Skin of body (tissue), 2 donors: ENCODE data around the gene ACVR2B.

DNA sequence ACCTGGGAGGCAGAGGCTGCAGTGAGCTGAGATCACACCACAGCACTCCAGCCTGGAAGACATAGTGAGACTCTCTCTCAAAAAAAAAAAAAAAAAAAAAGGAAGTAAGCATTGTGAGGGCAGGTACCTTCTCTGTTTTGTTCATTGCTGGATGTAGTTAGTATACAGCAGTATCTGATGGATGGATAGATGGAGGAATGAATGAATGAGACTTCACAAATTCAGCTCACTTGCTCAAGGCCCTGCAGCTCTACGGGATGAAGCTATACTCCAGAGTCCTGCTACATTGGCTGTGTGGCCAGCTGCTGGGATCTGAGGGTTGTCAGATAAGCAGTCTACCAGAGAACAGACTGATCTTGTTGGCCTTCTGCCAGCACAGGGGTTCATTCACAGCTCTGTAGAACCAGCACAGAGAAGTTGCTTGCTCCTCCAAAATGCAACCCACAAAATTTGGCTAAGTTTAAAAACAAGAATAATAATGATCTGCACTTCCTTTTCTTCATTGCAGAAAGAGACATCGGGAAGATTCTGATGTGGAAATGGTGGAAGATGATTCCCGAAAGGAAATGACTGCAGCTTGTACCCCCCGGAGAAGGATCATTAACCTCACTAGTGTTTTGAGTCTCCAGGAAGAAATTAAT is 35.1 kb downstream of the MLH1 start:
- RAMPAGE, long total RNA = no peak

DNA sequence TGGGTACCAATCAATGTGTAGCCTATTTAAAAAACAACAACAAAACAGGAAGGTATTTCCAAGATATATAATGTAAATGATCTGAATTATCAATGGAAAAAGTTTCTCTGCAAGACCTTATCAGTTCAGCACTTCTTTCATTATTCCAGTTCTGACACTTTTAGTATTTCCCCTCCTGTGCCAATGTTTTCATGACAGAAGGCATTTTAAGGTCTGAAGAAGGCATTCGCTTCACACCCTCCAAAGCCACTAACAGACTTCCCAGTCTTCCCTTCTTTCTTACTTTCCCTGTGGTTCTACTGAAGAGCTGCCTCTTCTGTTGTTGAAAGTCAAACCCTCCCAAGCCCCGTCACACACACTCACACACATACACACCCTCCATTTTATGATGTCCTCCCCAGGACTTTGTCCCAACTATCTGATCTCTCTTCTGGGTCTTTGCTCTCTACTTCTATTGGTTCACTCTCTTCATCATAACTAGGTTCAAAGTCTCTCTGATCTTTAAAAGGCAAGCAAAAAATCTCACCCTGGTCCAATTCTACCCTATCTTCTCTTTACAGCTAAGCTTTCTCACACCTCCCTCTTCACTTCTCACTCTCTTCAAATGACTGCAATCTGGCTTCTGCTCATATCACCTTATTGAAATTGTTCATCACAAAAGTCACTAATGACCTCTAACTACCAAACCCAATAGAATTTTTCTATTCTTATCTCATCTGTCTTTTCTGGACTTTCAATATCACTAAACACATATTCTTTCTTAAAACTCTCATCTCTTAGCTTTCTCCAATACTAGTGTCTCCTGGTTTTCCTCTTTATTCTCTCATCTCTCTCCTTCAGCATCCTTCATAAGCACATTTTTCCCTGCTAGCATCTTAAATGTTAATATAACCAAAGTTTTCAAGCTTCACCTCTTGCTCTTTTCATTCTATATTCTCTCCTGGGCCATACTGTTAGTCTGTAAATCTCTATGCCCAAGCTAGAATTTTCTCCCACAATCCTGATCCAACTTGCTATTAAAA is 34.8 kb downstream of the LRRFIP2 start:
- RAMPAGE, long total RNA = no peak

GRCh38 chr3:37344568-37344901 is 101.5 kb downstream of the GOLGA4 start:
- RAMPAGE, long total RNA = no peak

GRCh38 chr3:37417247-37417609 is 34.7 kb upstream of the ITGA9 start:
- RAMPAGE, long total RNA = no peak

- RAMPAGE, long total RNA = no peak
Observed at GRCh38 chr3:37601523-37602384, 149.8 kb downstream of the ITGA9 start.

GRCh38 chr3:37667396-37667803 is 194.3 kb upstream of the CTDSPL start:
- RAMPAGE, long total RNA = no peak

DNA sequence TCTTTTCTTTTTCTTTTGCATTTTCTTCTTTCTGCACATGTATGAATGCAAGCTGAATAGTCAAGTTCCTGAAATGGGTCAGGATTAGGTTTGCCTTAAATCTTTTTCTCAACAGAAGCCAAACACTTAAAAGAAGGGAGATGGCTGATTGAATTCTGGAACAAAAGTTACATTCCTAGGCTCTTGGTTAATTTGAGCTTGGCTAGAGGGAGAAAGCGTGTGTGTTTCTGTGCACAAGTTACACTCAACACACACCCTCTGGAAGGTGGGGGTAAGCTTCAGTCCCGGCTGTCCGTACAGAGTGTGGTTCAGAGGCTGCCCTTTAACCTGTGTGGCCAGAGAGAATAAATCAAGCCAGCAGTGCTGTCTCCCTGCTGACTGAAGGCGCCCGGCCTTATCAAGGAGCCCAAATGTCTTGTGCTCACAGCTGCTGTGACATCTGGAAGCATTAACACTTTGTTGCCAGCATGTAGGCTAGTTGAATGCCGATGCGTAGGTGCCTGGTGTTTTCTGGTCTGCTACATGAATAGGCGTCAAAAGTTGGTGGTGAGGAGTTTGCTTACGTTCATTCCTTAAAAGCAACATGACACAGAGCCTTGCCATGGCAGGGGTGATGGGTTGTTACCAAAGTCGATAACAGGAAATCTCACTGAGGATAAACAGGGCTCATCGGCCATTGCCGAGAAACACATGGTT is 96.1 kb upstream of the CTDSPL start:
- RAMPAGE, long total RNA = no peak

GRCh38 chr3:37926673-37927180 is 63.9 kb upstream of the VILL start:
- RAMPAGE, long total RNA = no peak

DNA sequence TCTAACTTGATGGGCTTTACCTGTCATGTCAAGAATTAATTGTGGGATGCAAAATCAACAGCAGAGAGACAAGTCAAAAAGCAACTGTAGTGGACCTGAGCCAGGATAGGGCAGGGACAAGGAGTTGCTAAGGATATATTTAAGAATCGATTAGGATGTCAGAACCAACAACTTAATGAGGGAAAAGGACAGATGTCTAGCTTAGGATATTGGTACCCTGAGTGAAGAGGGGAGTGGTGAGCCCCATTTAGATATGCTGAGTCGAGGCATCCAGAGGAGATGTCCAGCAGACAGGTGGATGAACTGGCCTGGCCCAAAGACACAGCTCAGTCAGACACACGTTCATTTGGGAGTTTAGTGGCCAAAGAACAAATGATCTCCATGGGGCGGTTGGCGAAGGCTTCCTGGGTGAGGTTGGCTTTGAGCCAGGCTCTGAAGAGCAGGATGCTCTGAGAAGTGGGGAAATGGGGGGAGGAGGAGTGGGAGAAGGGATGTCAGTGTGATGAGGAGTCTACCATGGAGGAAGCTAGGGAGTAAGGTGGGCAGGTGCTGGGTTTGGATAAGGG is 47.6 kb upstream of the VILL start:
- RAMPAGE, long total RNA = no peak

GRCh38 chr3:38038273-38039021 is 561 bp upstream of the DLEC1 start:
- RAMPAGE, long total RNA = no peak

GRCh38 chr3:38039848-38040499 is 966 bp downstream of the DLEC1 start:
- RAMPAGE, long total RNA = no peak

- RAMPAGE, long total RNA = no peak
Observed at GRCh38 chr3:38221173-38221853, 44.3 kb upstream of the SLC22A13 start.

DNA sequence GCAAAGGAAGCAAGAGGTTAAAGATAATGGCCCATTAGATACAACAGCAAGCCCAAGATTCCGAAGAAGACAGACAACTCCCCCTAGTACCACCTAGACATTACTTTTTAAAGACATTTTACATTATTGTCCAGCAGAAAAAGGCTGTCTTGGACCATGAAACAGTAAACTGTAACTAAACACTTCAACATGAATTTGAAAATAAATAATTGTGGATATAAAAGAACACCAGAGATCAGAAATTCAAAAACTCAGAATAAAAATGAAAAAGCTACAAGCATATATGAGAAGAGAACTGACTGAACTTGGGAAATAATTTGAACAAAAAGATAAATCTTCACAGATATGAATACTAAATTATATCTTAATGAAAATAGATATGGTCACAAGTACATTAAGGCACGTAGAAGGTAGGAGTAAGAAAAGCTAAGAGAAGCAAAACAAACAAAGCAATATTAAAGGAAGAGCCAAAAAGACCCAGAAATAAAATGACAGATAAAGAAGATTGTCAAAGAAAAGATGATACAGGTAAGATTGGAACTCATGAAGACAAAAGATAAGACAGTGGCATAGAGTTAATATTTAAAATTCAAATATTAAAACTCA is 39.2 kb upstream of the ACVR2B start:
- RAMPAGE, long total RNA = no peak

GRCh38 chr3:38449921-38450266 is 3.8 kb upstream of the ACVR2B start:
- RAMPAGE, long total RNA = no peak

DNA sequence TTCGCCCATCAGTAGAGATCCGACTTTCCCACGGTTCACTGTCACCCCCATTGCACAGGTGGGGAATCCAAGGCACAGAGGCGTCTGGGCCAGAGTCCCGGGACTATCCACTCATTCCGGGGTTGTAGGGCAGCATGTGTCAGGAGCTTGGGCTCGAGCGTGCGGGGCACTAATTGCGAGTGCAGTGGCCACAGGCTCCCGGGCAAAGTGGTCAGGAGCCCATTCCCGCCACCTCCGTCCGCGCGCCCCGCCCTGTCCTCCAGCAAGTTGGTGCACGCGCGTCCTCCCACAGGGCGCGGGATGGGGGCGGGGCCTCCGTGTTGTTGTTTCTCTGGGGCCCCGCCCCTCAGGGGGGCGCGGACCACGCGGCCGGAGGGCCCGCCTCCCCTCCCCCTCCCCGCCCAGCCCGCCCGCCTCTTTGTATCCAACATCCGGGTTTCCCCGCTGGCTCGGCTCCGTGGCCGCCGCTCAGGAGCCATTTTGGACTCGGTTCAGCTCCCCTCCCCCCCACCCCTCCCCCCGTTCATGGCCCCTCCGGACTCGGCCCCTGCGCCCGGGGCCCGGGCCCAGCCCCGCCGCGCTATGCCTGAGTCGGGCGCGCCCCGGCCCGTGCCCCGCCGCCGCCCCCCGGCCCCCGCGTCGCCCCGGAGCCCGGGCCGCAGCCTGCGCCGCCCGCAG is at the start of gene ACVR2B:
TSS of gene ACVR2B (plus strand) at position 447 of the 678 bp plus-strand sequence.
- RAMPAGE, long total RNA = no peak

DNA sequence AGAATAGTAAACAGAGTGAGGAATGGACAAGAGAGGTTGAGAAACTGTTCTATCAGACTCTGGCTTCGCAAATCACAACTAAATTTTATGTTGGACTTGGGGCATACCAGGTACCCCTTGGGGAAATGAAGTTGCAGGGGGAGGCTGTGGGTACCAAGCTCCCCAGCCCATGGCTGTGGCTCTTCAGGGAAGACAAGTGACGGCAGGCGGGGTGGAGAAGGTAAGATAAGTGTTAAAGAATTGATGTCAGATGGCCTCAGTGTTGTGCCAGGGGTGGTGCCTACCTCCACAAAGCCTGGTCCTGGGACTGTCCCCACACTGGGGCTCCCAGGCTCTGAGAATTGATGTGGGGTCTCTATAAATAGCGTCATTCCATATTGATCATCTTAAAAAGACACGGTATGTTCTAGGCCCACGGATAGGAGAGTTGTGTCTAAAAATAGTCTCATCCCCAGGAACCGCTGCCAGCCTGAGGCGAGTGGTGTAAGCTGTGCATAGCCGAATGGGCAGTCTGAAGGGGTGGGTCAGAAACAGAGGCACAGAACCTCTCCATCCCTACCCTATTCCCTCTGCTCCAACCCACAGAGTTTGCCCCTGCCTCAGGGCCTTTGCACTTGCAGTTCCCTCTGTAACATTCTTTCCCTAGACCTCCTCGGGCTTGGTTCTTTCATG is 5.1 kb downstream of the SCN5A start:
- RAMPAGE, long total RNA = no peak

DNA sequence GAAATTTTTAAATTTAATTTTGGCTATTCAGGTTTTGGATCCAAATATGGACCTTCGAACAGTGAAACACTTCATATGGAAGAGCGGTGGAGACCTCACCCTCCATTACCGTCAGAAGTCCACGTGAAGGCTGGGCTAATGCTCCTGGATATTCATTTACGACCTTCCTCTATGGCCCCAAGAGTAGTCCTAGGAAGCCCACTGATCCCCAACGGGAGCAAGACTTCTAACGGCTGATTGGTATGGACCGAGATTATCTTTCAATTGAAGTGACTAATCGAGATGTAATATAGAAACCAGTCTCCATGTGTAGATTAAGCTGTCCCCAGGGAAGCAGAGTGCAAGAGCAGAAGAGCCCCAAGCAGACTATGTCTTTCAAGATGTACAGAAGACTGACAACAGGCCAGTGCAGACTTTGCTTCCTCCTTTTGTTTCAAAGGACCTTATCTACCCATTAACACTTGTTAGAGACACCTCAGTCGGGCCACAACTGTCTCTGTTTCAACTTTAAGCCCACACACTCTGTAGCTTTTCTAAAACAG is 12.7 kb downstream of the GORASP1 start:
- RAMPAGE, long total RNA = no peak

DNA sequence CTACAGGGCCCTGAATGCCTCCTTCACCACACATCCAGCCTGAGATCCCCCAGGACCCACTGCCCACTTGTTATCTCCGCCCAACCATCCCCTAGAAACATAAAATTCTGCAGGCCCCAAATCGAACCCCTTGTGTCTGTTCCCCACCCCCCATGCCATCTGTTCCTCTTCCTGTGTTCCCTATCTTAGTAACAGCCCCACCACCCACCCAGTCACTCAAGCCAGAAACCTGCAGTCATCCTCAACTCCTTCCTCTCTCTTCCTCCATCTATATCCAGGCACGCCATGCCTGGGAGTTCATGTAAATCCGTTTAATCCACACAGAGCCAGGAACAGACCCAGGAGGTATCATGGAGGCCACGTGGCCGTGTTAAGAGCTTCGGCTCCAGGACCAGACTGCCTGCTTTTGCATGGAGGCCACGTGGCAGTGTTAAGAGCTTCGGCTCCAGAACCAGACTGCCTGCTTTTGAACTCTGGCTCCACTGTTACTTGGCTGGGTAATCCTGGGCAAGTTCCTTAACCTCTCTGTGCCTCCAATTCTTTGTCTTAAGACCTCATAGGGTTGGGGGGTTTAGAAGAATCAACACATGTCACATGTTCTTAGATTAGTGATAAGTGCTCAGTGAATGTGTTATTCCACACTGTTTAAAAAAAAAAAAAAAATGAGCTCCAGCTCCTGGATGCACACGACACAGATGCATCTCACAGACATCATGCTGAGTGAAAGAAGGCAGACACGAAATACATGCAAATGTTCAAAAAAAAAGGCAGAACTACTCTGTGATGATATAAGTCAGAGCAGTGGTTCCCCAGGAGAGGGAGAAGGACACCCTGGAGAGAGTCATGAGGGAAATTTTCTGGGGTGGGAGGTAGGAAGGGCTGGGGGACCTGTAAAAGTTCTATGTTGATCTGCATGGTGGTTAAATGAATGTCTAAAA is 4.7 kb downstream of the CSRNP1 start:
- RAMPAGE, long total RNA = no peak

DNA sequence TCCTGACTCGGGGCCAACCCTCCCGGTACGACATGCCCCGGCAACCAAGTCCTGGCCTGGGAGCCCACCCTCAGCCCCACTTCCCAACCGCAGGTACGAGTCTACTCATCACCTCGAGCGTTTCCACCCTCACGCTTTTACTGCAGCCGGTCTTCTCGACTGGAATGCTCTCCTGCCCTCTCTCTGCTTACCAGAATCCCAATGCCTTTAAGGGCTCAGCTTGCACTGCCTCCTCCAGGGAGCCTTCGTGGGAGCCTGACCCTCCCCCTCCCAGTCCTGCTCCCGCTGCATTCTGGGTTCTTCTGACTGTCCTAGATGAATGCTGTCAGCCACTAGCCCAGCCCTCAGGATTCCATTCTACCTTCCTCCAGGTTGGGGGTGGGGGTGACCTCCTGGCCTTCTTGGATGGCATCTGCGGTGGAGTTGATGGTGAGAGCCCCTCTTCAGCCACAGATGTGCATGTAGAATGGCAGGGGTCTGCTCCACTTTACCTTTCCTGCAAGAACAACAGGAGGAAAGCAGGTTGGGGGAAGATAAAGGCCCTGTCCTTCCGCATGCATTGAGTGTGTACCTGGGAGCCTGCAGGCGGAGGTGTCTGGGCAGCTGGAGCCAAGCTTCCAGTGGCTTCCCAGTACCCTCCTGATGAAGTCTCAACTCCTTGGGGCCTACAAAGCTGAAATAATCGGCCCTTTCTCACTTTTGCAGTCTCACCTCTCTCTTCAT is 1.2 kb upstream of the CSRNP1 start:
- RAMPAGE, long total RNA = no peak

GRCh38 chr3:39182217-39182688 is 10.1 kb downstream of the XIRP1 start:
- RAMPAGE, long total RNA = no peak